M059J (cell line): ENCODE measurements around the genes RNPC3, VAV3, FNDC7 and CFAP276.

GRCh38 chr1:101162452-101162753 lies 74.4 kb upstream of the S1PR1 start:
- RAMPAGE, long total RNA = no peak

DNA sequence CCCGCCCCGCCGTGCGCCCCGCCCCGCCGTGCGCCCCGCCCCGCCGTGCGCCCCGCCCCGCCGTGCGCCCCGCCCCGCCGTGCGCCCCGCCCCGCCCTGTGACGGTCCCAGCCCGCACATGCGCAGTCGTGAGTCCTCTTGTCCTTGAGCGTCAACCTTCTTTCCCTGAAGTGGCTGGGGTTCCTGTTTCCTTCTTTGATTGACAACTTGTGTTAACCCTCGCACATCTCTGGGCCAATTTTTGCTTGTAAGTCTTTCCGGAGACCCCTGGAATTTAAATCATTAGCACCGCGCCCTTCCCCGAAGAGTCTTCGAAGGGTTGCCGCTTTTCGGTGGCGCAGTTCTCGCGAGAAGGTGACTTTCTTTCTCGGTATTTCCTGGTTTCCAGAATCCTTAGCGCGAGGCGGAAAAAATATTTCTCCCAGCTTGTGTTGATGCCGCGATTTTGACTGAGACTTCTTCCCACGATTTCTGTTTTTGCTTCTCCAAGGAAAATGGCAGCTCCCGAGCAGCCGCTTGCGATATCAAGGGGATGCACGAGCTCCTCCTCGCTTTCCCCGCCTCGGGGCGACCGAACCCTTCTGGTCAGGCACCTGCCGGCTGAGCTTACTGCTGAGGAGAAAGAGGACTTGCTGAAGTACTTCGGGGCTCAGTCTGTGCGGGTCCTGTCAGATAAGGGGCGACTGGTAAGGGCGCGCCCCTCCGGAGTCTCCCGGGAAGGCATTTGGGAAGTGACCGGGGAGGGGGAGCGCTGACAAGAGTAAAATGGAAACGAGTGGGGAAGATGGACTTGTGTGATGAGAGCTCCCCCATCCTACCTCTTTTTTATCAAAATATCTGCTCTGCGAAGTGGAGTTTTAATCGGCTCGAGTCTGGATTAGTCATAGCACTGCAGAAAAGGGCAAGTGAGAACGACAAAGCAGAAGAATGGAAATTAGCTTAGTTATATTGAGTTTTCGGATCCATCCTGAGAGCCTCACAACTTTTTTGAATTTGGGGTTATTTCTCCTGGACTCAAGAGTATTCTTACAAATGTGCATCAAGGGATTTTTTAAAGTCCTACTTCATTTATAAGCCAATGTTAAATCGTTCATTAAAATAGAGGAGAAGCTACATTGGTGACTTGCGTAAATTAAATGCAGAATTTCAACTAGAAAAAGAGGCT lies at the start of gene RNPC3:
TSS of gene RNPC3 (plus strand) at position 123 of the 1,165 bp plus-strand sequence.
- RAMPAGE, long total RNA = no peak

DNA sequence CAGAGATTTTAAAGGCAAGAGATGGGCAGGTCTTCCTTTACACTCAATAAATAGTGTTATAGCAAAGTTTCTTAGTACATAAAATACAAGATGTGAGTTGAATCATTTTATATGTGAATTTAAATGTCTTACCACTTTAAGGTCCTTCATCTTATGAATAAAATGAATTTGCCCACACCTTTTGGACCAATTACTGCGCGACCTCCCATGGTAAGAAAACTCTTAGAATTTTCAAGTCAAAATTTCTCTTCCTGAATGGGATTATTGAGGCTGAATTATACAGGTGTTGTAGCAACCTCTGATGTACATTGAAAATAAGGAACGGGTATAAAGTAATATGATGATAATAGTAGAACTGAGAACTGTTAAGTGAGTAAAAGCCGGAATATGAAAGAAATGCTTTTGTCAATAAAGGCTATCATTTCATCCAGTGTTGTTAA lies 10.5 kb downstream of the RNPC3 start:
- RAMPAGE, long total RNA = no peak

DNA sequence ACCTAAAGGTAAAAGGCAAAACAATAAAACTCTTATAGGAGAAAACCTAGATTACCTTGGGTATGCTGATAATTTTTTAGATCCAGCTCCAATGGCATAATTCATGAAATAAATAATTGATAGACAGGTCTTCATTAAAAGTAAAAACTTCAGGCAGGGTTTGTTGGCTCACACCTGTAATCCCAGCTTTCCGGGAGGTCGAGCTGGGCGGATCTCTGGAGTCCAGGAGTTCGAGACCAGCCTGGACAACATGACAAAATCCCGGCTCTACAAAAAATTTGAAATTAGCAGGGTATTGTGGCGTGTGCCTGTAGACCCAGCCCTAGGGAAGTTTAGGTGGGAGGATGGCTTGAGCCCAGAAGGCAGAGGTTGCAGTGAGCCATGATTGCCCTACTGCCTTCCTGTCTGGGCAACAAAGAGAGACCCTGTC lies 239.1 kb downstream of the AMY1C start:
- RAMPAGE, long total RNA = no peak

- RAMPAGE, long total RNA = no peak
Observed at GRCh38 chr1:107058056-107058579, 1.6 kb downstream of the PRMT6 start.

DNA sequence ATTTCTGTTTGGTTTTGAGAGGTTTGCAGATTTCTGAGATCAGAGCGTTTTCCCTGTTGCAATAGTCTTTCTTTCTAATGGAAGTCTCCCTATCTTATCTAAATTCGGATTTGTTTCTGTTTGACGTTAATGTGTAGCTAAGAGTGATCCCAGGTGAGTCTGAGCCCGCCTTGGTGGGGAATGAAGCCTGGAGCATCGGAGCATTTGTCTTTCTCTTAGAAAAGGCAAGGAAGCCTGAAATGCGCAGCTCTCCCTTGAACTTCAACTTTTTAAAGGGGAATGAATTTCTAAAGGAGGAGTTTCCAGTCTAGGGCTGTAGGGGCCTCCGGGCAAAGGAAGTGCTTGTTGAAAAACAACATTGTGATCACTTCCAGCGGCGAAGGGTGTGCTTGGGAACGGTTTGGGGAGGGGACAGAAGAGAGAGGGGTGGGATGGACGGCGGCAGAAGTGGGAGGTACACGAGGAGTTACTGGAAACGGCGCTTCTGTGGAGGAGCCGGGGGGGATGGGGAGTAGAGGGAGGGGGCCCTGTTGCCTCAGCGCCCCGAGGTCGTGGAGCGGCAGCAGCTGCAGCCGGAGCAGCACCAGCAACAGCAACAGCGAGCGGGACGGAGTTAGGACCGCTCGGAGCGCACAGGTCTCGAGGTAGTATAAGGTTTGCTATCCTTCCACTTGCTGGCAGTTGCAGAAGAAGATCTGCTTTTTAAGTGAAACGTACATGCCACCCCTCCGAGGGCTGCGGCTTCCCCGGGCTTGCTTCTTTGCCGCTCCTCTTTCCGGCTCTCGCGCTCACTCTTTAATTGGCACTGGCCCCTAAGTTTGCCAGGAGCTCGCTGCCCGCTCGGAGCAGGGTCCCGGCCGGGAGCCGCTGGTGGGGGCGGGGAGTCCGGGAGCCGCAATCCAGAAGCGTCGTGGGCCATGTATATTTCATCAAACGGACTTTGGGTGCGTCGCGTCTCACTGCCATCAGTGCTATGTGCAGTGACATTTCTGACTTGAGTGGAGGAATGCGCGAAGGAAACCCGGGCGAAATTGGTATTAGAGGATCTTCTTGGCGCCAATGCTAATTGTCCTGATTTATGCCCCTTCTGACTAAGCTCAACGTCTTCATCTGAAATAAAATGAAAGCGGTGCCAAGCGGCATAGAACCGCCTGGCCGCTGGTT lies 901 bp upstream of the NTNG1 start:
- RAMPAGE, long total RNA = no peak

DNA sequence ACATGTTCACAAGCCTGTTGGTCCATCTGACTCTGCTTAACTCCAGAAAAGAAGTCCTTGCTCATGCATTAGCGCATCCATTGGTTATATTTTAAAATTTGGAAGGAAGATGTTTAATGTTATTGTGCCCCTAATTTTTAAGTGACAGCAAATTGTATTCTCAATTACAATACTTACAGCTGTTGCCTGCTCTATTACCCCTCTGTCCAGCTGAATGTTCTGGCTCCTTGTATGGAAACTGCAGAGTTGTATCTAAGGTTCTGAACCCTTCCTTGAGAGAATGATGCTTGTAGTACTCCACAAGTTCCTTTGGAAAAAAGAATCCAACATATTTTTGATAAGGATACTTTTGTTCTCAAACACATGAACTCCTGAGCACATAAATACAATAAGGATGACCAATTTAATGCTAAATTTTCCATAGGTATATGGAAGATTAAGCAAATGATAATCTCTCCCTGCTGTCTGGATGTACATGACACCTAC lies 368.9 kb downstream of the VAV3 start:
- RAMPAGE, long total RNA = no peak

GRCh38 chr1:107622924-107623416 lies 342.0 kb downstream of the VAV3 start:
- RAMPAGE, long total RNA = no peak

DNA sequence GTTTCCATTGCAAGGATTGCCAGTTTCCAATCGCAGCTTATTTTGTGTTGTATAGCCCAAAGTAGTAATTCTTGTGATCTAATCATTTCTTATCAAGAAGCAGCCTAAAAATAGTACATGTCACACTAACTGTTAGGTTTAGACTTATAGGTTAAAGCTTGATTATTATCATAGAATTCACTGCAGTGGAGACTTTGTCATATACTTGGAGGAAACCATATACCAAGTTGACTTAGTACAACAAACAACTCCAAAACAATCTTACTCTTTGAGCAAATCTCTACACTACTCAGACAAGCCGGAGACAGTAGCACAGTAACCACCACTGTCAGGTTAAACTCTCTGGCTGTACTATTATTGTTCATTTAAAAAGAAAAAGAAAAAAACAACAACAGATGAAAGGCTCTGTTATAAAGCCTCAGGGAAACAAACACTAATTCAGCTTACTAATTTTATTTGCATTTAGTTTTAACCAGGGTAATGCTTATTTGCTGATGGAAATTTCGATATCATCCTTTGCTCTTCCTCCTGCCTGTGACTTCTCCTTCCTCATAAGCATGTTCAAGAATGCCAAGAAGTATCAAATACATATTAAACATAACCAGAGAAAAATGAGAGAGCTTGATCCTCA lies 226.3 kb downstream of the VAV3 start:
- RAMPAGE, long total RNA = no peak

DNA sequence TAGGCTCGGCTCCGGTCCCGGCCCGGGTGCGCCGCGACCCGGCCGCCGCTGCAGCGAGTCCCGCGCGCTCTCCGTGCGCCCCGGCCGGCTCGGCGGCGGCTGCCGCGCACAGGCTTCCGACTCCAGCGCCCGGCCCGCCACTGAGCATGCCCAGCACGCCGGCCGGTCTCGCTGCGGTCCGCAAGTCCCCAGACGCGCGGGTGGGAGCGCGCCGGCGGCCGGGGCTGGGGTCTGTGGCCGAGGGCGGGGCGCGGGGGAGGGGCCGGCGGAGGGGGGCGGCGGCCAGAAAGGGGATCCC lies at the start of gene VAV3:
TSS of gene VAV3 (minus strand) at position 142 of the 298 bp plus-strand sequence.
- RAMPAGE, long total RNA = no peak

DNA sequence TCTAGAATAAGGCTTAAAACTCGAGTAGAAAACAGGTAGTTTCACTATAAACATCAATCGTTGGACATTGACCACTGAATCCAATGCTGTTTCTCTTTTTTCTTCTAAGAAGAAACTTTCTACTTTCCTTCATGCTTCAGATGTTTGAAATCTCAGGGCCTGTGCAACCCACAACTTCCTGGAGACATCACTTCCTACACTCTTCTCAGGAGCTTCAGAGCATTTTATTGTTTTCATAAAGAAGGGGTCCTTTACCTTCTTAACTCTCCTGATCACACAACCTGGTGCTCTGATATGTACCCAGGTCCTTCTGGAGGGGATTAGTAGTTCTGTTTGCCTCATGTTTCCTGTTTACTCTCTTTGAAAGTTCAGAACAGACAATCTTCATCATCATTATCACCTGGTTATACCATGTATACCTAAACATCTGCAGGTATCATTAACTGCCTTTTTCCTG lies 113.0 kb upstream of the VAV3 start:
- RAMPAGE, long total RNA = no peak

DNA sequence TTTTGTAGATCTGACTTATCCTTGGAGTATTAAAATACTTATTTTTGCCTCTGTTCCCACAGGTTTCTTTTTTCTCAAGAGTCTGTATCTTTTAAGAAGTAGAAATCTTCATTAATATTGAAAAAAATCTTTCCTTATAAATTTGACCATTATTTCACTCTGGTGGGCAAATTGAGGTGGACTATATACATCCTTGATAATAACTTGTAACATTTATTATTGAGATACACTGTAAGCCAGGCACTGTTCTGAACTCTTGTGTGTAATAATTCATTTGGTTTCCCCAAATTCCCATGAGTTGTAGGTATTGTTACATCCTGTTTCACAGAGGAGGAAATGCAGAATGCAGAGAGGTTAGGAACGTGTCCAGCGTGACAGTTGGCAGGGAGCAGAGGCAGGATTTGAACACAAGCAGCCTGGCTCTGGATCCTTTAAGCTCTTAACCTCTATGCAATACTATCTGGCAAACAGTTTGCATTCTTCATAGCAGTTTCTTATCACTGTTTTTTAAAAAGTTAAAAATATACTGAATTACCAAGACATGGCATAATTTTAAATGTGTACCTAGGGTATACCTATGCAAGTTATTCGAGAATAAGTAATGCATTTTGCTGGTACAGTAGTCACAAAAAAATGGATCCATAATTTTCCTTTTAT lies 30.5 kb downstream of the EEIG2 start:
- RAMPAGE, long total RNA = no peak

DNA sequence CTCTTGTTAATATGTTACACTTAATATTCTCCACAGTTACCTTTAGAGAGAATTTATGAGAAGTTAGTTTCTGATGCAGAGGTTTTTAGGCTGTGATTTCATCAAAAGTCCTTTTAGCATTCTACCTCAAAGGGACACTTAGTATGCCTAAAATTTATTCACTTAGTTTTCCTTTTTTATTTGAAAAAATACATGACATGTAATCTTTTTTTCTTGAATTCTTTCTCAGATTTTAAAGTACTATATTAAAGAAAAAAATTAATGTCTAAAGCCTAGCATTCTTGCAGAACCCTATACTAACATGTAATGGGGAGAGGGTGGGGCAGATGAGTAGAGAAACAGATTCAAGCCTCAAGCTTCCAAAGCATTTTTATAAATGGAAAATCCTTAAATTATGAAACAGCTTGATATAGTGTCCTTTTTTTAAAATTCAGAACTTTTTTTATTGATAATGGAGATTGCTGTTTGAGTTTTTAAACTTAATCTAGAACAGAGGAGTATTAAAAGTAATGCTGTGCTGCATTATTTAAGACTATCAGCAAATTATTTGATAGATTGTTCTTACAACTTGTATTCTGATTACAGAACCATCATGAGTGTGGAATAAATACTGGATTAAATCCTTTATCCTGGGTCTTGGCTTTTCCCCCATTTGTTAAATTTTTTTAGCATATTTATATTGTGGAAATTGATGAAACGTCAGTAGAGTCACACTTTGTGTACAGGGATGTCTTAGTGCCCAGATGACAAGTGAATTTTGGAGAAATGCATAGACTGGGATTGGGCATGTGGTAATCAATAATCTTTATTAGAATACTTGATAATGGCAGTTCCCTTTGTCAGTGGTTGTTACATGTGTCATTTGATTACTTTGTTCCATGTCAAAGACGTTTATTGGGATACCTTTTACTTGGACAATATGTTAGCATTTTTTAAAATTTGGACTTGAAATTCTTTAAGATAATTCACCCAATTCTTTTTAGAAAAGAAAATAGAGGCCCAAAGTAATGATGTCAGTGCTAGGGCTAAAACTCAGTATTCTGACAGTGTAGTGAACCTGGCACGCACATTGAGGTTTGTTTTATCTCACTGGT lies 8.8 kb downstream of the PRPF38B start:
- RAMPAGE, long total RNA = no peak

- RAMPAGE, long total RNA = no peak
Observed at GRCh38 chr1:108703693-108704541, 8.8 kb upstream of the FNDC7 start.

- RAMPAGE, long total RNA = no peak
Observed at GRCh38 chr1:108712668-108713057, at the start of gene FNDC7. Gene FNDC7 (plus strand): TSS chr1:108712908.

DNA sequence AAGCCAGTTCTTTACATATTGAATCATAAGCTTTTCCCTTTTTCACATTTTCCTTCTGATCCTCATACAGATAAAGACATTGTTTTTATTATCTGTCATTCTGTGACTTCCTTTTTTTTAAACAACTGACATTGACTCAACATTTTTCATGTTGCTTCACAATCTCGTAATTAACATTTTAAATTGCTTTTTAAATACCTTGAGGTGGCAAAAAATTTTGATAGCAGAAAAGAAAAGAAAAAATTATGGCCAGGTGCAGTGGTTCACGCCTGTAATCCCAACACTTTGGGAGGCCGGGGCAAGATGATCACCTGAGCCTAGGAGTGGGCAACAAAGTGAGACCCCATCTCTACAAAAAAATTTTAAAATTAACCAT lies 1.5 kb downstream of the STXBP3 start:
- RAMPAGE, long total RNA = no peak

- RAMPAGE, long total RNA = no peak
Observed at GRCh38 chr1:108878673-108879033, 1.9 kb downstream of the GPSM2 start.

DNA sequence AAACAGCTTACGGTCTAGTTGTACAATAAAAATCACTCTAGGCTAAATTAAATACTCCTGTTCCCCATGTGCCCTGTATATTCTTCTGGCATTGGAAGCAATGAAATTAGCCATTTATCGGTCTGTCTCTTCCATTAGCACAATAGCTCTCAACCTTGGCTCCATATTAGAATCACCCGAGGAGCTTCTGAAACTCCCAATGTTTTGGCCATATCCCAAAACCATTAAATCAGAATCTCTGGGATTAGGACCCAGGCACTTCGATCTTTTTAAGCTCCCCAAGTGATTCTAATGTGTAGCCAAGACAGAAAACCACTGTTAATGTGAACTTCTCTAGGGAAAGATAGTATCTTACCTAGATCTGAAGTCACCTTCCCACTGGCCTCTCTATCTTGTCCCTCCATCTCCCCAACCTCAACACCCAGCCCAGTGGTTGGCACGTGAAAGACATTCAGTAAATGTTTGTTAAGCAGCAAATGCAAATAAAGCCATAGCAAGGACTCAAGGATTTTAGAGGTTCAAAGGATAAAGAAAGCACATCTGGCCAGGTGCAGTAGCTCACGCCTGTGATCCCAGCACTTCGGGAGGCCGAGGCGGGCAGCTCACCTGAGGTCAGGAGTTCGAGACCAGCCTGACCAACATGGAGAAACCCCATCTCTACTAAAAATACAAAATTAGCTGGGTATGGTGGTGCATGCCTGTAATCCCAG lies 9.9 kb downstream of the CLCC1 start:
- RAMPAGE, long total RNA = no peak

DNA sequence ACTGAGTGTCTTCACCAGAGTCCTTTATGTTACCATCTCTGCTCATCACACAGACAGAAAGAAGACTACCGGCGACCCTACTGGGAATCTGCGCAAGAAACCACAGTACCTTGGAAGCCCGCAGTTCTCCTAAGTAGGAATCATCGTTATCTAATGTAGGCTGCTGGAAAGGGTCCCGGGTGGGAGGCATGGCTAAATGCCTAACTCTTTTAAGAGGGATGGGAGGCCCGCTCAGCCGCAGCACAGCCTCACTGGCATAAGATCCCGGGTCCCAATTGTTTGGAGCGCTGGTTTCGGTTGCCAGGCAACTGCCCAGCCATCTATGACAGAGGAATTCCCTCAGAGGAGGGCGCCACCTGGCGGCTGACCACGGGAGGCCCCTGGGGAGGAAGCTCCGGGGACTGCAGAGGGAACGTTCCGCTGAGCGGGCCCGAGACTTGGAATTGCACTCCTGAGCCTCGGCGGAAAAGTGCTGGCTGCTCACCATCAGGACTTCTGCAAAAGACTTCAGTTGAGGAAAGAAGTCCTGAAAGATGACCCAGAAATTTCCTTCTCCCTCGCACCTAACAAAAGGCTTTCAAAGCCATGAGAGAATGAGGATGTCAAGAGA lies at the start of gene CFAP276:
TSS of gene CFAP276 (minus strand) at position 258 of the 610 bp plus-strand sequence.
- RAMPAGE, long total RNA = no peak

- RAMPAGE, long total RNA = no peak
Observed at GRCh38 chr1:109149782-109150538, 36.0 kb downstream of the ELAPOR1 start.